ENCODE results near the genes APOBEC3B and APOBEC3C.

DNA sequence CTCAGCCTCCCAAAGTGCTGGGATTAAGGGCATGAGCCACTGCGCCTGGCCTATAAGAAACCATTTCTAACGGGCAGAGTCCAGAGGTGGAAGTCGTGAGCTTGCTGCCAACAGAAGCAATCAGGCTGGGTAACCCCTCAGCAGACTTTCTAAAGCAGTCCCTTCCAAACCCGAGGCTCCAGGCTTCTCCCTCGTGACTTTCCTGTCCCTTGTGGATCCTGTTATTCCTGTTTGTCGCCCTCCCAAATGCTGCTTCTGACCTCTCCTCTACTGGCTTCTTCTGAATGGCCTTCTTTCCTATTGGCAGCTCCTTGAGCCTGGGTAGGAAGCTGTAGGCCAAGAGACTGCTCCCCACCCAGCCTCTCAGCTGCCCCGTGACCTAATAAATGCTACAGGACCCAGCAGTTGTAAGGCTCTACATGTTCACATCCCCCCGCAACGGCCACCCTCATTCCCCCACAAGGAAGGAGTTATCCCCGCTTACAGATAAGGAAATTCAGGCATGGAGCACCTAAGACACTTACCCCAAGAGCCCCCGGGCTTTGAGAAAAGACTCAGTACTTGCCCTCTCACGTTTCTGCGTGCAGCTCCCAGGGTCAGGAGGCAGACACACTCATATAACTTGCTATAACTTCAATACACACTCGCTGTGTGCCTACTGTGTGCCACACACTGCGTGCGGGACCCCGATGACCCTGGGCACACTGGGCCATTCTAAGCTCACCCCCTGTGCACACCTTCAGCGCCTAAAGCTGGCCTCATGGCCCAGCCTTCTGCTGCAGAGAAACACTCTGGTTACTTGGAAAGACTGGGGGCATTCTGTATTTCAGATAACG, 35.2 kb downstream of the MAFF start:
- PRO-cap = no peak

GRCh38 chr22:38271458-38271819, 1.4 kb downstream of the TMEM184B start:
- PRO-cap = no peak

- PRO-cap = no peak
Observed at GRCh38 chr22:38299090-38299449, 18.2 kb downstream of the CSNK1E start.

- PRO-cap = no peak
Observed at GRCh38 chr22:38348140-38348933, 31.1 kb upstream of the CSNK1E start.

GRCh38 chr22:38446005-38446491, 9.0 kb downstream of the KCNJ4 start:
- PRO-cap = no peak

DNA sequence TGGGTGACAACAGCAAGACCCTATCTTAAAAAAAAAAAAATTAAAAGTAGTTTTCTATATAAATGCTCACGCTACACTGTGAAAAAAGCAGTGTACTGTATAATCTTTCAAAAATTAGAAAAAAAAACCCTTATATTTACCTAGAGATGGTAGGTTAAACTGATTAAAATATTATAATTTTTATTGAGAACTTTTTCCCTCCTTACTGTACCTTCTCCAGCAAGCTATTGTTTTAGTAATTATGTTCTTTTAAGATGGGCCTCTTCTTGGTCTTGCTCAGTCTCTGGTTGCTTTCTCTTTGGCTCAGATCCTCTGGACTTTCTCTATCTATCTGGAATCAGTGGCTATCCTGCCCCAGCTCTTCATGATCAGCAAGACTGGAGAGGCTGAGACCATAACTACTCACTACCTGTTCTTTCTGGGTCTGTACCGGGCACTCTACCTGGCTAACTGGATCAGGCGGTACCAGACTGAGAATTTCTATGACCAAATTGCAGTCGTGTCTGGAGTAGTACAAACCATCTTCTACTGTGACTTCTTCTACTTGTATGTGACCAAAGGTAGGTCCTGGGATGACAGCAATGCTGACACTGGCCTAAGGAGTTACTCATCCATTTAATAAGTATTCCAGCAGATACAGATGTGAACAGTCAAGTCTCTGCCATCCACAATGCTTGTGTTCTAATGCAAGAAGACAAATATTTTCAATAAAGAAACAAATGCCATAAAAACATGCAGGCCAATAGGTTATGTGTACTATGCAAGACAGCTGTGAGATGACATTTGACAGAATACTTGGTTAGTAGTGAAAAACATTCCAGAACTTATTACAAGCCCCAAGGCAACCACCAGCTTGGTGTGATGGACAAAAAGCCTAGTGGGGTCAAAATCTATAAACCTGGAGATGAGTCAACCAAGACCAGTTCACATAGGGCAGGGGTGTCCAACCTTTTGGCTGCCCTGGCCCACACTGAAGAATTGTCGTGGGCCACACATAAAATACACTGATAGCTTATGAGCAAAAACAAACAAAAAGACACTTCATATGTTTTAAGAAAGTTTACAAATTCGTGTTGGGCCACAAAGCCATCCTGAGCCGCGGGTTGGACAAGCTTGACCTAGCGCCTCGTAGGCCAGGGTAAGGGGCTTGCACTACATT, 13.4 kb downstream of the KDELR3 start:
- PRO-cap = no peak

- PRO-cap = no peak
Observed at GRCh38 chr22:38492025-38492398, 14.1 kb downstream of the DDX17 start.

DNA sequence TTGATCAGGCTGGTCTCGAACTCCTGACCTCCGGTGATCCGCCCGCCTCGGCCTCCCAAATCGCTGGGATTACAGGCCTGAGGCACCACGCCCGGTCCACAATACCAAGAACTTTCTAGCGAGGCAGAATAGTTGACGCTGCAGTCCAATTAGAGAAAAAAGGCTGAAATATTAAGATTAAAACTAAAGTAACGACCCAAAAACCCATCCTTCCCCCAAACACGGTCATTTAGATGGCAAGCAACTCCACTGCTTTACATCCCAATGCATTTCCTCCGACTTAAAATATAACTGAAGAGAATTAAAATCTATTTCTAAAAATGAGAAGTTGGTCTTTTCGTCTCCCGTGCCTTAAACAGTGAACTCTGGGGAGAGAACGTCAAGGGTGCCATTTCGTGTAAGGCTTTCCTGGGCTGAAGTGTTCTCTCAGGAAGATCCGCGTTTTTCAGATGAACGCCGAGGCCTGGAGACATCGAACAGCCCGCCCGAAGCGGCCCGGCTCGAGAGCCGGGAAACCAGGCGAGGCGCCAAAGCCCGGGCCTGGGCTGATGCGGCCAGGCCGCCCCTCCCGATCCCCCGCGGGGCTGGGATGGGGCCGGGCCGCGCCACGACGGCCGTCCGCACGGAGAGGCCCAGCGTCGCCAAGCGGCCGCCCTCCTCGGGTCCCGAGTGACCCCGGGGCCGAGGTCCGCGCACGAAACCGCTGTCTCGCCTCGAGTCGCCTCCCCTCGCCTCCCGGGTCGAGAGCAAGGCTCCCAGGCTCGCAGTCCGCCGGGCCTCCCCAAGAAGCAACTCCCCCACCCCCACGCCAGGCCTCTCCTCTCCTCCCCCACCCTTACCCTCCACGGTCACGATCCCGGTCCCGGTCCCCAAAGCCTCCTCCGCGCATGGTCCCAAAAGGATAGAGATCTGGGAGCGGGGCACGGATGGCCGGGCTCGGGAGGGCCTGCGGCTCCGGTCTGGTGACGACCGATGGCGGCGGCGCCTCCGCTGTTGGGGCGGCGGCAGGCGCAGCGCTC, 690 bp downstream of the DDX17 start:
- PRO-cap = bidirectional peak, plus-strand start at position 579 of the sequence, minus-strand start at position 586 of the sequence

DNA sequence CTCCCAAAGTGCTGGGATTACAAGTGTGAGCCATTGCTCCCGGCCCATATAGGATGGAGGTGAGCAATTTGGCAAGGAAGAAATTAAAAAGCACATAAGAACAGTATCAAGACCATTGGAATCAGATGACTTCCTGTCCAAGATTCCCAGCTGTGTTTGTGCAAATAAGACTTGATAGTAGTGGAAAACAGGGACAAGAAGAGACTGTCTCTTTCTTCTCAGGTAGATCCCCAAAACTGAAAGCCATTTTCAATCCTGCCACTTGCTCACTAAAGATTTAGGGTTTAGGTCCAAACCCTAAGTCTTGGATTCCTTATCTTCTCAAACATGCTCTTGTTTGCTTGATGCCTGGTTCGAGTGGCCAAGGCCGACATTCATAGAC, 1.2 kb upstream of the GTPBP1 start:
- PRO-cap = no peak

DNA sequence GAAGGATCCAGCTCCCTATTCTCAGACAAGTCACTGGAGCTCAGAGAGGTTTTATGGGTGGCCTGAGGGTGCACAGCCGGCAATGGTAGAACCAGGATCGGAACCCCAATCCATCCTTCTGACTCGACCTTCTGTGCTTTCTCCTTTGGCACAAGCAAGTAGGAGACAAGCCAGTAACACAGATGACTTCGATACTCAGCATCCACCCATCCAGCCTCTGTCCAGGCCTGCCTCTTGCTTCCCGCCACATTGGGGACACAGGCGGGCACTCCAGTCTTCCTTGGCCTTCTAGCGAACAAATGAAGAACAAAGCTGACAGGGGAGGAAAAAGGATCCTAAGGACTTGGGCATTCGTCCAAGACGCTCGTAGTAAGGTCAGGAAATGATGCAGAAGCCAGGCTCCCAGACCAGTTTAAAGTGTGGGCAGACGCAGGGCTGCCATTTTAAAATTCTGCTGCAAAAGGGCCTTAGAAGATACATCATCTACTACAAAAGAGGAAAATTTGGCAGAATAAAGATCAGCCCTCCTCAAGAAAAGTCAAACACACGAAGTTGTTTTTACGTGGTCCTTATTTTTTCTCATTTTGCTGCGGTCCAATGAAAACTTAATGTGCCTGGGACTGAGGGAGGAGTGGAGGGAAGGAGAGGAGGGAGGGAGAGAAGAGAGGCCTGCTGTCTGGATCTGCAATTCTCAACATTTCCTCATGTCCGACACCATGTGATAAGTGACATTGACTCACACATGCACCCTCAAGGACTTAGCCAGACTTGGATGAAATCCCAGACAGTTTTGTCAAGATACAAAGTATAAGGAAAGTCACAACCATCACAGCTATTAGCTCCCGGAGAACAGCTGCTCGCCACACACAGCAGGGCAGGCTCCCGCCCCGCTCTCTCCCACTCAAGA, 5.9 kb downstream of the DNAL4 start:
- PRO-cap = no peak

DNA sequence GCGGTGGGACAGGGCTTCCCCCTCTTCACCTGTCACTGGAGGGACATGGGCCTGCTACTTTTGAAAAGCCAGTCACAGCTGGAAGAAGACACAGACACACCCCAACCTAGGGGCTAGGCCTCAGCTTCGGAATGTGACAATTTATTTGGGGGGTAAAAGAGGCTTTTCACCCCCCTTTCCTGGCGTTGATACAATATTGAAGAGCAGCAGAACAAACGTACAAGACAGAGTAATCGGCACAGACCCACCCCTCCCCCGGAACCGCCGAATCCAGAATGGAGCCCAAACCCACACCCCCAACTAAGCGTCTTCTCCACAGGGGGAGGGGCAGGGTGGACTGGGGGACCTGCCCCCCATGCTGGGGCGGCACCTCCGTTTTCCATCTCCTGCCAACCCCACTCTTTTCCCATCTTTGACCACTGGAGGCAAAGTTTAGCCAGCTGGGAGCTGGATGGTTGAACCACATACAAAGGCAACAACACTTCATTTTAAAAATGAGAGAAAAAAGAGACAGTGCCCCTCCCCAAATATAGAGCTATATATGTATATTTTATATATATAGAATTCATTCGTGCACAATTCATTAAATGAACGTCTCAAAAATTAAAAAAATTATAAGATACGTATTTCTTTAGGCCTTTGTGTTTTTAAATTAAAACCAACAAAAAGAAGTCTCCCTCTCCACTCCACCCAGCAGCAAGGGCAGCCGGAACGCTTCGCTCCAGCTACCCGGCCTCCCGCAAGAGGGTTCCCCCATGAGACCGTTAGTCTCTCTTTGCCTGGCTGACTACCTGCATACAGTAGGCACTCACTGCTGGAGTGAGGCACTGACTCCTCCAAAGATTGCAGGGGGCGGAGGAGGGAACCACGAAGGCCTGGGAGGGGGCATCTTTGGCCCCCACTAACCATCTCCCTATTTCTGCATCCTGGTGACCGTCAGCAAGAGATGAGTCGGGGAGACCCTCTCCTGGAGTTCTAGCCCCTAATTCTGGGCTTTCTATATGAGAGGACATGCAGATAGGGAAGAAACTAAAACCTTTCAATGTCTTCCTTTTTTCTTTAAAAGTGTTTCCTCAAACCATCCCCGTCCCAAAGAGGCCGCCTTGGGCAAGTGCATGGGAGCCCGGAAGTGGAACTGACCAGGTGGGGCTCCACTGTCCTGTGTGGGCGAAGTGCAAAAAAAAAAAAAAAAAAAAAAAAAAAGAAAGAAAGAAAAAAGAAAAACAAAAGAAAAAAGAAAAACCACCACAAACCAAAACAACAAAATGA, 10.2 kb downstream of the CBX6 start:
- PRO-cap = no peak

- PRO-cap = no peak
Observed at GRCh38 chr22:38863430-38863873, 8.6 kb downstream of the CBX6 start.

DNA sequence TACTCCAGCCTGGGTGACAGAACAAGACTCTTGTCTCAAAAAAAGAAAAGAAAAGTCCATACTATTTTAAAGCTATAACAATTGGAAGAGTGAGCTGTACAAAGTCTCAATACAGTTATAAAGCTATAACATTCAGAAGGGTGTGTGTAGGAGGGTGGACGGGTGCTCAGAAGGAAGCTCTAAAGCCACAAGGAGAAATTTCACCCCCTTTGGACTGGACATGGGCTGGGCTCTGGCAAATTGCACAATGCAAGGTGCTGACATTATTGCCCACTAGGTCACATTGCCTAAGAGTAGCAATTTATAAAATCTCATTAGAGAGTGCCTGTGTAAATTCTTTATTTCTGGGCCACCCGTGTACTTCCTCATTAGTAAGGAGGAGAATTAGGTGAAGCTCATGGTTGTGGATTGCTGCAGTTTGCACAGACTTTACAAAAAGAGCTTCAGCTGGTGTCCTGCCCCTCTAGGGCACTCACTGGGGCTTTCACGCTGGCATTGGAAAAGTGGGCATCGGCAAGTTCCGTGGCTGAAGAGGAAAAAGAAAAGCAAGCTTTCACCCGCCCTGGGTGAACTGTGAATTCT, 5.6 kb upstream of the APOBEC3A start:
- PRO-cap = no peak

- PRO-cap = no peak
Observed at GRCh38 chr22:38966243-38966442, 8.7 kb downstream of the APOBEC3A start.

DNA sequence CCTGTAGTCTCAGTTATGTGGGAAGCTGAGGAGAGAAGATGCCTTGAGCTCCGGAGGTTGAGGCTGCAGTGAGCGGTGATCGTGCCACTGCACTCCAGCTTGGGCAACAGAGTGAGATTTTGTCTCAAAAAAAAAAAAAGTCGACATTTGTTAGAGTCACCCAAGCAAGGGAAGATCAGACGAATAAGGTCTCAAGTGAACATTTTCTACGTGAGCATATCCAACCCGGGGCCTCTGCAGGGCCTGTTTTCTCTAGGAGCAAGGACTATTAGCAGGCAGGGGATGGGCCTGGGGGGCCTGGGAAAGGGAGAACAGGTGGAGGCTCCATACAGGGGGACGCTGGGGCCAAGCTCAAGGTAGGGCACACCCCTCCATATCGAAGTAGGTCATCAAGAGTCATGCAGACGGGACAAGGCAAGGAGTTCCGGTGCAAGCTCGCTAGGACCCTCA, 9.0 kb upstream of the APOBEC3B start:
- PRO-cap = no peak

- PRO-cap = bidirectional peak, plus-strand start at chr22:38982410, minus-strand start at chr22:38982300
Observed at GRCh38 chr22:38981907-38982789, at the start of gene APOBEC3B. Gene APOBEC3B (plus strand): TSS chr22:38982347.

GRCh38 chr22:38992591-38993551, 10.7 kb downstream of the APOBEC3B start:
- PRO-cap = no peak

DNA sequence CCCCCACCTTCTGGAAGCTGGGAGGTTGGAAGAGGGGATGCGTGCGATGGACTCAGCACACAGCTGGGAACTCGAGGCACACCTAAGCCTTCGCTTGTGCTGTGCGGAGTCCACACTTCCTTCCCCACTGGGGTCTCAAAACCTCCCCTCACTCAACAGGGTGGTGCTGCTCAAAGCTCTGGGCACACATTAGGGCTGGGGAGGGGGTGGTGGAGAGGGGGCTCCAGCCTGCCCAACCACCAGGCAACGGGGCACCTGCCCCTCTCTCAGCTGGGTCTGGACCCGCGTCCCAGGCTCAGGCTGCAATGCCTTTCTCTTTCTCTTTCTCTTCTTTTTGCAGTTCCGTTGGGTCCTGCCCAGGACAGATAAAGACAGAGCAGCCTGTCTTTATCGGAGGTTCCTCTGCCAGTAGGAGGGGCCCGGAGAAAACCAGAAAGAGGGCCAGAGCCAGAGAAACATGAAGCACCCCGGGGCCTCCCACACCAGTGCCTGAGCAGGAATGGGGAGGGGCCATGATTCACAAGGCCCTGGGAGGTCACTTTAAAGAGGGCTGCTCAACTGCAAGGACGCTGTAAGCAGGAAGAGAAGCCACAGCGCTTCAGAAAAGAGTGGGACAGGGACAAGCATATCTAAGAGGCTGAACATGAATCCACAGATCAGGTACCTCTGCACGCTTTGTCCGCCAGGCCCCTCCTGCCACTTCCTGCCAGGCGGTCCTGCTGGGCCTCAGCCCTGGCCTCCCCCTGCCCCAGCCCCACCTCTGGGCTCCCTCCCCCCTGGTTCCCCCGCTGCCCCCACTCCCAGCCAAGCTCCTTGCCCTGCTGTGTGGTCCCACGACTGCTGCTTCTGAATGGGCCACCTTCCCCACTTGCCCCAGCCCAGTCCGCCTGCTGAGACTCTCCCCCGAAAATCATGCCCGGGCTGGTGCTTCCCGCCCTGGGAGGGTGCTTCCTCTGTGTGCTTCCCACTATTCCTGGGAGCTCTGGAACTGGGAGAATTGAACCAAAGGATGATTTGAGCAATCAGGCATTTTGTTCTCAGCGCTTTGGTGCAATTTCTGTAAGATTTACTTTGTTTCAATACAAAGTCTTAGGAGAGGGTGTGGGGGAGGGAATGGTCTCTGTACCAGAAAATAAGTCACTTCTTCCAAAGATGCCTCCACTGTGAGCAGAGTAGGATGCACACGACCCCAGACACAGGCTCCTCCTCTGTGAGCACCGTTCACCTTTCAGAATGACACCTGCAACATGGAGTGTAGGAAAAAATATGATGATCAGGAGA, at the start of gene APOBEC3C:
TSS of gene APOBEC3C (plus strand) at position 538 of the 1,281 bp plus-strand sequence.
- PRO-cap = bidirectional peak, plus-strand start at position 543 of the sequence, minus-strand start at position 491 of the sequence

DNA sequence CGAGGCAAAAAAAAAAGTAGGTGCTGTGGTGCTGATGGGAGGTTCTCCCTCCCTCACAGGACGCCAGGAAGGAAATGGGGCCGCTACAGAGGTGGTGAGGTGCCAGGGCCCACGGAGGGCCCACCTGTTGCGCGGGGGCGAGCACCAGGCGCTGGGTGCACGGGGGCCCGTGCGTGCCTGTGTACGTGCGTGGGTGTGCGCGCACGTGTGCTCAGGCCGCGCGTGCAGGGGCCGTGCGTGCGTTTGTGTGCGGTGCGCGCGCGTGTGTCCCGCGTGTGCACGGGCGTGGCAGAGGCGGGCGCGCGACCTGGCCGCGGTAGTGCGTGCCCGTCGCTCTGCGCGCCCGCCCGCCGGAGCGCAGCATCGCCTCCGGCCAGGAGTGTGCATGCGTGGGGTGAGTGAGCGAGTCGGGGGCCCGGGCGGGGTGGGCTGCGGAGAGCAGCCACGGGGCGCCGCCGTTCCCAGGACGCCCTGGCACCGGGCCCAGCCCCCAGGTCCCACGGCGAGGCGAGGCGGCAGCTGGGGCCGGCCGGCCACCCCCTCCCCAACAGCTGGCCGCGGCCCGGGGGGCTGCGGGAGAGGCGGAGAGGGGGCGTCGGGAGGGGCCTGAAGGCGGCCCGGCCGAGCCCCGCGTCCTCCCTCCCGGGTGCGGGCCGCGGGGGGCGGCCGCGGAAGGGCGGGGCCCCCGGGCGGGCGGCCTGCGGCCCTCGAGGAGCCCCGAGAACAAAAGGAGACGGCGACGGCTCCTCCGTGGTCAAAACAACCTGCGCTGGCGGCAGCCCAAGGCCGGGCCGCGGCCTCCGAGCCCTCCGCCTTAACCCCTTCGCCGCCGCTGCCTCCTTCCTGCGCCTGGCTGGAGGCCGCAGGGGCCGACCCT, 2.6 kb downstream of the PDGFB start:
- PRO-cap = no peak

GRCh38 chr22:39242780-39243152, 2.0 kb downstream of the PDGFB start:
- PRO-cap = bidirectional peak, plus-strand start at chr22:39242959, minus-strand start at chr22:39242839